OVCAR3 (cell line): ENCODE measurements around the genes NLGN2, CD68, FXR2 and TRAPPC1.

GRCh38 chr17:7306650-7307499 lies 553 bp upstream of the EIF5A start:
- RRBS: no CpG with 5 or more reads among the region's 56 CpGs

- RRBS: no CpG with 5 or more reads among the region's 13 CpGs
Measured at GRCh38 chr17:7356205-7356671, 1.3 kb downstream of the TMEM95 start.

- RRBS: 96% methylated on average over 3 of the region's 11 CpGs
Measured at GRCh38 chr17:7356672-7357585, 2.0 kb downstream of the TMEM95 start.

- RRBS: no CpG with 5 or more reads among the region's 2 CpGs
Measured at GRCh38 chr17:7407681-7407909, at the start of gene NLGN2. TSS of gene NLGN2 (plus strand) at chr17:7407845.

- RRBS: no CpG with 5 or more reads among the region's 4 CpGs
Measured at GRCh38 chr17:7478590-7478874, 899 bp downstream of the ZBTB4 start.

DNA sequence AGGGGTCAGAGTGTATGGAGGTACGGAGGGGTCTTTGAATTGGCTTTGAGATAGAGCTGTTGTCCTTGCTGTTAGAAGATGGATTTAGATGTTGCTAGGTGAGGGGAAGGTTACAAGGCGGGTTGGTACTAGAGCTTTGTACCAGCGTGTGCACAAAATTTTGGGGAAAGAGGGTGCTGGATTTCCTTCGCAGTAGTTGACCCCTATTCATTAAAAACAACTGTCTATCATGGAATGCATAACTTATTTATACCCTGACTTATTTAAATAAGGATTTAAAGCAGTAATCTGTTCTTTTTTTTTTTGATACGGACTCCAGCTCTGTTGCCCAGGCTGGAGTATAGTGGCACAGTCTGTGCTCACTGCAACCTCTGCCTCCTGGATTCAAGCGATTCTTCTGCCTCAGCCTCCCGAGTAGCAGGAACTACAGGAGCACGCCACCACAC lies 9.7 kb downstream of the SLC35G6 start:
- RRBS: no CpG with 5 or more reads among the region's 8 CpGs

GRCh38 chr17:7500582-7501849 lies 19.8 kb downstream of the SLC35G6 start:
- RRBS: no CpG with 5 or more reads among the region's 27 CpGs

- RRBS: no CpG with 5 or more reads among the region's 15 CpGs
Measured at GRCh38 chr17:7556547-7557055, 1.9 kb upstream of the TNFSF13 start.

DNA sequence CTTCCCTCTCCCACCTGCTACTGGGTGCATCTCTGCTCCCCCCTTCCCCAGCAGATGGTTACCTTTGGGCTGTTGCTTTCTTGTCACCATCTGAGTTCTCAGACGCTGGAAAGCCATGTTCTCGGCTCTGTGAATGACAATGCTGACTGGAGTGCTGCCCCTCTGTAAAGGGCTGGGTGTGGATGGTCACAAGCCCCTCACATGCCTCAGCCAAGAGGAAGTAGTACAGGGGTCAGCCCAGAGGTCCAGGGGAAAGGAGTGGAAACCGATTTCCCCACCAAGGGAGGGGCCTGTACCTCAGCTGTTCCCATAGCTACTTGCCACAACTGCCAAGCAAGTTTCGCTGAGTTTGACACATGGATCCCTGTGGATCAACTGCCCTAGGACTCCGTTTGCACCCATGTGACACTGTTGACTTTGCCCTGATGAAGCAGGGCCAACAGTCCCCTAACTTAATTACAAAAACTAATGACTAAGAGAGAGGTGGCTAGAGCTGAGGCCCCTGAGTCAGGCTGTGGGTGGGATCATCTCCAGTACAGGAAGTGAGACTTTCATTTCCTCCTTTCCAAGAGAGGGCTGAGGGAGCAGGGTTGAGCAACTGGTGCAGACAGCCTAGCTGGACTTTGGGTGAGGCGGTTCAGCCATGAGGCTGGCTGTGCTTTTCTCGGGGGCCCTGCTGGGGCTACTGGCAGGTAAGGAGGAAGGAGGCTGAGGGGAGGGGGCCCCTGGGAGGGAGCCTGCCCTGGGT lies at the start of gene CD68:
TSS of gene CD68 (plus strand) at position 604 of the 748 bp plus-strand sequence.
- RRBS: no CpG with 5 or more reads among the region's 7 CpGs

DNA sequence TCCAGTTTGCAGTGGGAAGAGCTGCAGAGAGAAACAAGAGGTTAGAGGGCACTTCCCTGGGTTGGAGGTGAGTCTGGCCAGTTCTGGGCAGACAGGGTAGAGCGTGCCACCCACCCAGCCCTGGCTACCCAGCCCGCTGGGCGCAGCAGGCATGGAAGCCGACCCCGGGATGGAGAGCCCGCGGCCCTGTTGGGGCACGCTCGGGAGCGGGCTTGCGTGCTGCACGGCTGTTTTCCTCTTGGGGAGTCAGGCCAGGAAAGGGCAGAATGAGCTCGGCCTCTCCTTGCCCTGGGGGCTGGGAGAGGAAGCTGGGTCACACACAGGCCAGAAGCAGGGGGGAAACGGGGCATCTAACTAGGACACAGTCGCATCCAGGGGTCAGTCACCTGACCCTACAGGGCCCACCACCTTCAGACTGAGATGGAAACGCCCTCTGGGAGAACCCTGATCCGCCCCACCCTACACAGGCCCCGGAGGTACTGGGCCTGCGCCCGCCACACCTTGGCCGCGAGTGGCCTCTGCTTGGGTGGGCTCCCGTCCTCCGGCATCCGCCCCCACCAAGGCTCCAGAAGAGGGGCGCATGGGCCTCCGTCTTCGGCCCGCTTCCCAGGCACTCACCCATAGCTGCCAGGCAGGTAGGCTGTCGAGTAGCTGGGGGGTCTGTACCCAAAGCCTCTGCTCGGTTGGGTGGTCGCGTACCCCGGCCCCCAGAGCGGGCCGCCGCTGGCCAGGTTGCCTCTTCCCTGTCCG lies 1.2 kb downstream of the SOX15 start:
- RRBS: 90% methylated on average over 11 of the region's 38 CpGs

DNA sequence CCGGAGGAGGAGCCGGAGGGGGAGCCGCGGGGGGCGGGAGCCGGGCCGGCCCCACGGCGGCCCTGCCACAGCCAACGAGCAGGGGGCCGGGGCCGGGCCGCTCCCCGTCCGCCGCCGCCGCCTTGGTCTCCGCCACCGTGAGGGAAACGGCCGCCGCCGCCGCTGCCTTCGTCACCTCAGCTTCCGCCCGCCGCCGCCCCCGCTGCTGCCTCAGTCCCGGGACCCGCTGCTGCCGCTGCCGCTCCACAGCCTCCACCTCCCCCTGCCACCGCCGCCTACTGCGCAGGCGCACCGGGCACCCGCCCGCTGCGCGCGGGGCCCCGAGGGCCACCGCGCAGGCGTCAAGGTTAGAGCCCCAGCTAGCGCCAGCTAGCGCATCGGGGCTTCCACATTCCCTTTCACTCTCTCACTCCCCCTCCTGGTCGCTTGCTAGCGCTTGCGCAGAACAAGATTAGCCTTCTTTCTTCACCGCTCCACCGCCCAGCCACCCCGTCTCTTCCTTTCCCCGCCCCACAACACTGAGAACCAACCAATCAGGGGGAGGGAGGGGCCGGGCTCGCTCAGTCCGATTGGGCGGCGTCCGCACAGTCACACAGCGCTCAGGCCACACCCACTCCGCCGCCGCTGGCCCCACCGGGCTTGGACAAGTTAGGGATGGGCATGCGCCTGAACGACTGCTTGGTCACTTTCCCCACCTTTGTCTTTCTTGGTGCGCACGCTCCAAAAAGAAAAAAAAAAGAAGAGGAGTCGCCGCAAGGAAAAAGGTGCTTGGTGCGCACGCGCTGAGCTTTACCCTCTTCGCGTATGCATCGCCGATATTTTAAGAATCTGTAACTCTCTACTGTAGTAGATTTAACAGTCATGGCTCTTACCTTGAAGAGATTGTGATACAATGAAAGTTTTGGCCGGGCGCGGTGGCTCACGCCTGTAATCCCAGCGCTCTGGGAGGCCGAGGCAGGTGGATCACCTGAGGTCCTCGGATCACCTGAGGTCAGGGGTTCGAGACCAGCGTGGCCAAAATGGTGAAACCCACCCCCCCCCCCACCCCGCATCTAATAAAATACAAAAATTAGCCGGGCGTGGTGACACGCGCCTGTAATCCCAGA lies at the start of gene FXR2:
TSS of gene FXR2 (minus strand) at position 282 of the 1,106 bp plus-strand sequence.
- RRBS: 5% methylated on average over 28 of the region's 97 CpGs

DNA sequence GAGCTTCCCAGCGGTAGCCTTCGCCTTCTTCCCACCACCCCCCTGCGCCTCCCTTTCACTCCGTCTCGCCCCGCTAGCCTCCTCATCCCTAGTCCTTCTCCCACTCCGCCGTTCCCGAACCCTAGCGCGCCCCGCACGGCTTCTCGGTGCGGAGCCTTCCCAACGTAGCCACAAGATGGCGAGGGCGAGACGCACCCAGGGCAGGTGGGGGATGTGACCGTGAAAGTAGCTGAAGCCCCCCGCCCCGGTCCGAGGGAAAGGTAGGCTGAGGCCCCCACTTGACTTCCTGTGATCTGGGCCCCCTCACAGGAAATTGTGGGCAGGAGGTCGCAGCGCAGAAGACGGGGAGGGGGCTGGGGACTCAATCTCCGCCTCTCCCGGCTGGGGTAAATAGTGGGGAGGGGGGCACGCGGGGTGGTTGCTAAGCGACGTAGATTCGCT lies 844 bp downstream of the KDM6B start:
- RRBS: no CpG with 5 or more reads among the region's 33 CpGs

GRCh38 chr17:7835282-7836217 lies 1.5 kb downstream of the KDM6B start:
- RRBS: 4% methylated on average over 31 of the region's 76 CpGs

GRCh38 chr17:7849833-7850686 lies 4.8 kb upstream of the TMEM88 start:
- RRBS: no CpG with 5 or more reads among the region's 10 CpGs

DNA sequence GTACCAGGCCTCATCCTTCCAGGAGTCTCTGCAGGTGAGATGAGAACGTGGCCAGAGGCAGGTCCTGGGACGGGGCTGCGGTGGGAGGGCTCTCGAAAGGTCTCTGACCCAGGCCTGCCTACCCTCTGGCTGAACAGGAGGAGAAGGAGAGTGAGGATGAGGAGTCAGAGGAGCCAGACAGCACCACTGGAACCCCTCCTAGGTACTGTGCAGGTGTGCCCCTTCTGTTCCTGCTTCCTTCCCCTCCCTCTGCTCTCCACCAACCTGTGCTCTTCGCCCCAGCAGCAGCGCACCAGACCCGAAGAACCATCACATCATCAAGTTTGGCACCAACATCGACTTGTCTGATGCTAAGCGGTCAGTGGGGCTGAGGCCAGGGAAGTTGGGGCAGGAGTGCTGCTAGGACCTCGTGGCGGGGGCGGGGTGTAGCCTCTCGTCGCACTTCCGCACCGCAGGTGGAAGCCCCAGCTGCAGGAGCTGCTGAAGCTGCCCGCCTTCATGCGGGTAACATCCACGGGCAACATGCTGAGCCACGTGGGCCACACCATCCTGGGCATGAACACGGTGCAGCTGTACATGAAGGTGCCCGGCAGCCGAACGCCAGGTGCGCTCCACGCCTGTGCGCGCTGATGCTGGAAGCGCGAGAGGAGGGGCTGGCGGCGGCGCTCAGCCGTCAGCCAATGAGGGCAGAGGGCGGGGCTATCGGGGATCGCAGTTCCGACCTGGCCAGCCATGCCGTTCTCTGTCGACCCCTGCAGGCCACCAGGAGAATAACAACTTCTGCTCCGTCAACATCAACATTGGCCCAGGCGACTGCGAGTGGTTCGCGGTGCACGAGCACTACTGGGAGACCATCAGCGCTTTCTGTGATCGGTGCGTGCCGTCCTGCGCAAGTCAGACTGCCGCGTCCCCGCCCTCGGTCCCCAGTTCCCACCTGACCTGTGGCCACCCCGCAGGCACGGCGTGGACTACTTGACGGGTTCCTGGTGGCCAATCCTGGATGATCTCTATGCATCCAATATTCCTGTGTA lies 3.4 kb upstream of the TMEM88 start:
- RRBS: no CpG with 5 or more reads among the region's 59 CpGs

- RRBS: 13% methylated on average over 9 of the region's 15 CpGs
Measured at GRCh38 chr17:7856533-7856968, 808 bp downstream of the NAA38 start.

GRCh38 chr17:7890489-7891226 lies 2.1 kb downstream of the CHD3 start:
- RRBS: no CpG with 5 or more reads among the region's 17 CpGs

DNA sequence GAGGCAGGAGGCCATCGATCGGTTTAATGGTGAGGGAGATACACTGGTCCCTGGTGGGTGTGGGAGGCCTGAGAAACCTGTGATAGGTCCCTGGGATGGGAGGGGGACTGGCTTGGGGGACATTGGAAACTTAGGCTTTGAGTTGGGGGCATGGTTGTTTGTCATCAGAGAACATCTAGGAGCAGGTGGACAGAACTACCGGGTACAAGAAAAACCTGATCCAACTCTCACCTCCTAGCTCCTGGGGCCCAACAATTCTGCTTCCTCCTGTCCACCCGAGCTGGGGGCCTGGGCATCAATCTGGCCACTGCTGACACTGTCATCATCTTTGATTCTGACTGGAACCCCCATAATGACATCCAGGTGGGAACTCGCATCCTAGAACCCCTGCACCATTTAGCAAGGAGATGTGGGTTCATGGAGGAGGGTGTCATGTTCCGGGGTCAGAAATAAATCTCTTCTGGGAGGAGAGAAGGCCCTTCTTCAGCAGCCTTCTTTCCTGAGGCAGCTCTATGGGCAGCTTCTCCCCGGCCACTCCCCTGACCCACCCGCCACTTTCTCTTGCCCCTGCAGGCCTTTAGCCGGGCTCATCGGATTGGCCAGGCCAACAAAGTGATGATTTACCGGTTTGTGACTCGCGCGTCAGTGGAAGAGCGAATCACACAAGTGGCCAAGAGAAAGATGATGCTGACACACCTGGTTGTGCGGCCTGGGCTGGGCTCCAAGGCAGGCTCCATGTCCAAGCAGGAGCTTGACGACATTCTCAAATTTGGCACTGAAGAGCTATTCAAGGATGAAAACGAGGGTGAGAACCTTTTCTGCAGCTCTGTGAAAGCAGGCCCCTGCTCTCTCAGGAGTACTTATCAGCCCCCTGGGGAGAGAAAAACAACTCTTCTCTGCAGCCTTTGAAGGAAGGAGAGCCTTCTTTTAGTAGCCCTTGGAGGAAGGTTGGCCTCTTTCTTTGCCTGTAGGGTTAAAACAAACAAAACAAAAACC lies 13.1 kb downstream of the RNF227 start:
- RRBS: 88% methylated on average over 3 of the region's 18 CpGs

GRCh38 chr17:7916914-7917345 lies 841 bp upstream of the RNF227 start:
- RRBS: no CpG with 5 or more reads among the region's 1 CpG

GRCh38 chr17:7931561-7932462 lies at the start of gene TRAPPC1:
TSS of gene TRAPPC1 (minus strand) at chr17:7931946.
- RRBS: 8% methylated on average over 16 of the region's 60 CpGs